Glomerular endothelial cell (primary cell): ENCODE results near the genes ELMOD3 and VAMP8.

DNA sequence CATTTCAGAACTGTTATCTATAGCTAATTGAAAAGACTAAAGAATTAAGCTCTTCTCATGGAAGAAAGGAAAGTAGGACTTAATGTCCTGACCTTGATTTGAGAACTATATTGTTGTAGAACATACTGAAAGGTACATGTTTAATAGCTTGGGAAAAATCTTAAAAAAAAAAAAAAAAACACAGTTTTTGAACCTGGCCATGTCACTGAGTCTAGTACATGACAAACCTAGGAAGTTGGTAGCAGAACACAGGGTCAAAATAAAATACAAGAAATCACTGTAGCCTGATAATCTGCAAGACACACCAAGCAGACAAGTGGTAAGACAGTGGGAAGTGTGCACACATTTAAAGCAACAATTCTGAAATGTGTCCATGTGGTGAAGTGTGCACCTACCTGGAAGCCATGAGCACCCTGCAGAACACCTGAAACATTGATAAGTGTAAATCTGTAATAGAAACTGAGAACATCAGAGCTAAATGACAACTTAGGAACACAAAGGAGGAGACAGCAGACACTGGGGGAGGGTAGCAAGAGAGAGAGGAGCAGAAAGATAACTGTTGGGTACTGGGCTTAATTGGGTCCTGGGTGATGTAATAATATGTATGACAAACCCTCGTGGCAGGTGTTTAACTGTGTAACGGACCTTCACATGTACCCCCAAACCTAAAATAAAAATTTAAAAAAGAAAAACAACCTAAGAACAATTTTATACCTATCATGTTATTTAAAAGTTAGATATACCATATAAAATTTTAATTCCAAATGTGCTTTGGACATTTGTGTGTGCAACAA, 76.7 kb downstream of the KCMF1 start:
- RAMPAGE, long total RNA = no peak

- RAMPAGE, long total RNA = start-site peak on the minus strand at chr2:85354493-85354537, 42 and 19 reads in 2 replicates
Measured at GRCh38 chr2:85354312-85355313, at the start of gene ELMOD3. Gene ELMOD3, plus strand, starts transcription at chr2:85354769.

DNA sequence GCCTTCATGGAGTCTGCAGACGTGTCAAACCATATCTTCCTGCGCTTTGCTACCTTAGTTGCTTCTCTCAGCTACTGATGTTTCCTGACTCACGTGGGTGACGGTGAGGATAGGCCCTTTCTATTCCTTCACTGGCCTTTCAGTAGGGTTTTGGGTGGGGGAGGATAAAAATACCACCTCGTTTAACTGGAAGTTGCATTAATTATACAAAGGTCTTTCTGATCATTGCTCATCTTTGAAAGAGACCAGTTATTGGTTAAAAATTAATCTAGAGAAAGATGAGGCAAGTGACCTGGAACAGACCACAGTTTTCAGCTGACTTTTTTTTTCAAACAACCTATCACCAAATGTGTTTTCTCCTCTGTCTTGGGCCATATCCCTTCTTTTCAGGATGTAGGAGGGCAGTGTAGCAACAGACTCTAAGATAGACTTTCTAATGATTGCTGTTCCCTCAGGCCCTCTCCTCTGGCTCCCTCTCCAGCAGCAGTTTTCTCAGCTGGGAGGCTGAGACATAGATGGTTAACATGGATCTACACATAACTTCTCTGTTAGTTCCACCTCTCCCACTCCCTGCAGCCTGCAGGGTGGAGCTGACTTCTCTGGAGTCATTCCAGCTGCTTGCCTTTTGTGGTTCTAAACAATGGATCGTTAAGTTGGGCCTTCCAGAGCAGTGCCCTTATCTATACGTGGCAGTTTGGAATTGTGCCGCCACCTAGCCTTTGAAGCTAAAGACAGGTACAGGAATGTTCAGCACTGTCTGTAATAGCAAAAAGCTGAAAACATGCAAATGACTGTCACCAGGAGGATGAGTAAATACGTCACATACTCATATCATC, 49.9 kb downstream of the SH2D6 start:
- RAMPAGE, long total RNA = no peak

- RAMPAGE, long total RNA = no peak
Measured at GRCh38 chr2:85538235-85538983, 559 bp upstream of the MAT2A start.

- RAMPAGE, long total RNA = start-site peak on the plus strand at chr2:85577551-85577616, 113 and 32 reads in 2 replicates
Measured at GRCh38 chr2:85577124-85577719, at the start of gene VAMP8. Gene VAMP8, plus strand, starts transcription at chr2:85577586.

- RAMPAGE, long total RNA = no peak
Measured at GRCh38 chr2:85596354-85597150, 1.0 kb downstream of the RNF181 start.

- RAMPAGE, long total RNA = no peak
Measured at GRCh38 chr2:85598773-85599390, 3.3 kb downstream of the RNF181 start.

DNA sequence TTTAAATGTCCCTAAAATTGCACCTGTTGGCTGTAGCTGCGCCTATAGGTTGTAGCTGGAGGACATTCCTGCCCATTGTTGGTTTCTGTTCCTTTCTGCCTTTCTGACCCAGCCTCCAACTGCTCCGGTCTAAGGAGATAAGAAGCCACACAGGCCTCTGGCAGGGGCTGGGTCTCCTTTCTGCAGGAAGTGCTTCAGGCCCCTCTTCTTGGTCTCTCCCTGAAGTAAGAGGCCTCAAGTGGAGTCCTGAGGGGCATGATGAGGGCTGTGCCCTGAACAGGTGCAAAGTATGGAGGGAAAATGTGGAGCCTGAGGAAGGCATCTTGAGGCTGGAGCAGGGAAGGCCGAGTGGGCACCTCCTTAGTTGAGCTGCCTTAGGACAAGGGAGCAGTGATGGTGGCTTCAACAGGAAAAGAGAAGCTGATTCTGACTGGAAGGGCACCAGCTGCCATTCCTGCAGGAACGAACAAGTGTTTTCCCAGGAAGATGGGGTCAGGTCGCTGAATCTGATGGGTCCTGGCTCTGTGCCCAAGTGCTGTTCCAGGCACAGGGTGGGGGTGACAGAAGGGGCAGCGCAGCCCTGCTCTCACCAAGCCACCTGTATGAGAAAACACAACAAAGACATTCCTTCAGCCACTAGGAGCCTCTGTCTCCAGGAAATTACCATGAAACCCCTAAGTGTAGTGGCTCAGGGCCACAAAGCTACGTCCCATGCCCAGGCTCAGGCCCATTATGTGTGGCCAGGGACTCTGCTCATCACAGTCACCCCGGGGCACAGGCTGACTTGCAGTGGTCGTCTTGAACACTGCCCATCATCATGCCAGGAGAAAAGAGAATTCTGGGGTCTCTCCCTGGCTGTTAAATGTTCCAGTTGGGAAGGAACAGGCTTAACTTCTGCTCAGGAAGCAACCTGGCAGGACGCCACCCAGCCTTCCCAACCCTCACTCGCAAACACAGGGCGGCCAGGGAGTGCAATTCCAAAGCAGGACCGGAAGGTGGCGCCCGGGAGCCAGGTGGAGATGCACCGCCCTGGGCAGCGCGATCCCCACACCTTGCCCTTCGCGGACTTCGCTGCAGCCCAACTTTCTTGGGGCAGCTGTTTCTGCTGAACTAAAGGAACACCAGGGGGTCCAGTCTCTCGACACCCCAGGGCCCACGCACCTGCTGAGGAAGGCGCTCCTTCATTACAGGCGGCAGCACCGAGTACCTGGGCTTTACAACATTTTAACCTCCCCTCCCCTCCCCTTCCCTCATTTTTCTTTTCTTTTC, 10.8 kb upstream of the SFTPB start:
- RAMPAGE, long total RNA = no peak

GRCh38 chr2:85778775-85779481, 25.1 kb downstream of the ATOH8 start:
- RAMPAGE, long total RNA = no peak

- RAMPAGE, long total RNA = no peak
Measured at GRCh38 chr2:85907781-85908430, 19.1 kb upstream of the ST3GAL5 start.

DNA sequence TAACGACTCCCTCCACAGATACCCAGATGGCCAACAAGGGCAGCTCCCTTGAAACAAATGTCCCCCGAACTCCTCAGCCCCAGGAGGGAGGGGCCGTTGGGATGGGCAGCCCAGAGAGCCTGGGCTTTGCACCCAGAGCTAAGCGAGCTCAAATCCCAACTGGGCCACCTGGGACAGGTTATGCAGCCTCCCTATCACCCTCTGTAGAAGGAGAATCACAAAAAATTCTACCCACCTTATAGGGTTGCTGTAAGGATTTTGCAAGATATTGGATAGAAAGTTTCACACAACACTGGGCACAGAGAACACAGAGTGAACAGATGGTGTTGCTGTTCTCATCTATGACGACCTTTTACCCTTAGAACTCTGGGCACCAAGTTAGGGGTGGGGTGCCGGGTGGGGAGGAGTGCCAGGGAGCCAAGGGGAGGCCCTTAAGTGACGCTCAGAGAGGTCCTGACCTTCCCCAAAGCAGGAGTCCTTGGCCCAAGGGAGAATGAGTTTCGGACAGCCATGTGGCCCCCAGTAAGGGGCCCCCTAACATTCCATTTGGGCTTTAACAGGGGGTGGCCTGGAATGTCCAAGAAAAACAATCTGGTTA, 107.9 kb downstream of the POLR1A start:
- RAMPAGE, long total RNA = no peak

- RAMPAGE, long total RNA = no peak
Measured at GRCh38 chr2:86000266-86000660, 105.4 kb downstream of the POLR1A start.

DNA sequence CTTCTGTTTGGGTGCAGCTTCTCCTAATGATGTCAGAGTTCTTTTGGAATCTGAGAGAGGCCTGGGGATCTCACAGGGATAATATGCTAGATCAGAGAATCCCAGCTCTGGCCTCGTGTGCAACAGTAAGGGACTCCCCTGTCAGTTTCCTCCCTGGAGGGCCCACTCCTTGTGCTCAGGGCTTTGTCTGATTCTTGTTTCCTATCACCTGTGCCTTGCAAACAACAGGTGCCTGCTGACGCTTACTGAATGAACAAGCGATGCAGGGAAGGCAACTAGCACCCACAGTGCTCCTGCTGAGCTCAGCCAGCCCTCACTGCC, 66.2 kb downstream of the POLR1A start:
- RAMPAGE, long total RNA = no peak

DNA sequence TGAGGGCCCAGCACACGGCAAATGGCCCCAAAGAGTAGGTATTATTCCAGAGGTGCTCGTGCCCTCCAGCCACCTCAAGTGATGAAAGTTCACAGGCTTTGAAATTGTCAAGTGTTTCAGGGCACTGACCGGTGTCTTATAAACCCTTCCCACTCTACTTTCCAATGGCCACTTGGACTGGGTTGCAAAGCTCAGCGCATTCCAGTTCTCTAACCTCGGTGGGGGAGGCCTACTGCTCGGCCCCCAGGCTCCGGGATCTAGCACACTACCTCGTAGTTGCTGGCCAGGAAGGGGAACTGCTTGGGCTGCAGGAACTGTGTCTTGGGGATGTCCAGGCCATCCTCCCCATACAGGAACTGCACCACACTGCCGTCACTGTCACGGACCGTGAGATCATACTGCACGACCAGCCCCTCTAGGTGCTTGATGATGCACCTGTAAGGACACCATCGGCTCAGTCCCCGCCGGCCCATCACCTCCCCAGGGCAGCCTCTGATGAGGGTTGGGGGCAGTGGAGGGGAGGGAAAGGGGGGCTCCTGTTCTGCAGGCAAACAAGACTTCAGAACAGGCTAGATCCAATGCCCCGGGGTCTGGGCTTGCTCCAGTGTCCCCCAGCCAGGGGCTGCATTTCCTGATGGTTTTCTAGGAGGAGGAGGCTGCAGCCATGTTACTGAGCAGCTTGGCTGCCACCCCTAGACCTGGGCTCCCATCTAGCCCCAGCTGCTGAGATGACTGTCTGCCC, 61.6 kb downstream of the POLR1A start:
- RAMPAGE, long total RNA = no peak

DNA sequence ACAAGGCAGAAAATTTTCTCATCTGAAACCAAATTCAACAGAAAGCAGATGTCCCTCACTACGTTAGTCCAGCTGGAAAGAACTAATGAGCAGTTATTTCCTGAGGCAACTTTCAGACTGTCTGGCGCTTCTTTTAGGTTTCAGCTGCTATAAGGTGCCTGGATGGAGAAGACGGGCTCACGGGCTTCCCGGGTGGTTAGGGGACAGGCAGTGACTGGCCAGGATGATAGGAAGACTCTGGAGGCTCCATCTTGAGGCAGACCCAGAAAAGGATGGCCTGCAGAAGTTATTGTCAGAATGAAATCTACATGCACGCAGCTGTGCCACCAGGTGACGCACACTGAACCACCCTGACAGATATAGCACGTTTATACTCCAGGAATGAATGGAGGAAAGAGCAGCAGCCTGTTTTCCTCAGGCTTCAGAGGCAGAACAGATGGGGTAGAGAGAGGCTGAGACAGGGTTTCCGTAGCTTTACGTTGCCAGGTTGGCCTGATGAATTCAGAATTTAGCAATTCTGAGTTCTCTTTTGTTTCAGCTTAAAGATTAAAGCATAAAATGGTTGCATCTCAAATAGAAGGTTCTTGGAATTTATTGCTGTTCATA, 50.8 kb downstream of the MRPL35 start:
- RAMPAGE, long total RNA = no peak

DNA sequence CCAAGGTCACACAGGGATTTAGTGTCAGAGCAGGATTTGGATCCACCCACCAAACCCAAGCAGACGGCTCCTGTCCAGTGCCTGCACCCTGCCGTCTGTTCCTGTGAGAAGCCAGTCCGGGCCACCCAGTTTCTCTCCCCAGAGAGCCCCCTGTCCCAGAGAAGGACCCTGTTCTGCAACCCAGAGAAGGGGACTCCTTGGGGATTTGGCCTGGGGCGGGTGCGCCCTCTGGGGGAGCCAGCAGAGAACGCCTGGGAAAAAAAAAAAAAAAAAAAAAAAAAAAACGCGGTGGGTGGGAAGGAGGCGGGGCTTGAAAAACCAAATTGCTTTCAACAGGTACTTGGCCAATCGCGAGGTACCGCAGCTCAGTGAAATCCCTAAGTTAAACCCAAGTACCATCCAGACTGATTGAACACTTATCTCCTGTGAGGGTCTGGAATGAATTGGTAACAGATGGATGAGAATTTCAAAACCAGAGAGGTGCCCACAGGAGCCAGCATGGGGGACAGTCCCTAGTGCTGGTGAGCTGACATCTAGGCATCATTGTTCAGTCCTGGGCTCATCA, 30.9 kb upstream of the REEP1 start:
- RAMPAGE, long total RNA = no peak

DNA sequence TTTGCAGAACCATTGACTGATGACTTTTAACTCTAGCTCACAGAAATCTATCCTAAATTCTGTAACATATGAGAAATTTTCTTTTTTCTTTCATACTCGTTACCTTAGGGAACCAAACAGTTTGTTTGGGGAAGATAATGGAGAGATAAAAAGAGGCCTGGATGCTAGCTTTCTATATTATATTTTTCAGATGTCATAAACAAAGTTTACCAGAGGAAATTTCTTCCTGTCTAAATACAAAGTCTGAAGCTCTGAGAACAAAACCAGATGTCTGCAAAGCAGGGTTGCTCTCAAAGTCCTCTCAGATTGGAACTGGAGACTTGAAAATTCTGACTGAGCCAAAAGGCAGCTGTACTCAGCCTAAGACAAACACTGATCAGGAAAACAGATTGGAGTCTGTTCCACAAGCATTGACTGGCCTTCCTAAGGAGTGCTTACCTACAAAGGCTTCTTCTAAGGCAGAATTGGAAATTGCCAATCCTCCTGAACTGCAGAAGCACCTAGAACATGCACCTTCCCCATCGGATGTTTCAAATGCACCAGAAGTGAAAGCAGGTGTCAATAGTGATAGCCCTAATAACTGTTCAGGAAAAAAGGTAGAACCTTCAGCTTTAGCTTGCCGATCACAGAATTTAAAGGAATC, 25.1 kb downstream of the KDM3A start:
- RAMPAGE, long total RNA = no peak

DNA sequence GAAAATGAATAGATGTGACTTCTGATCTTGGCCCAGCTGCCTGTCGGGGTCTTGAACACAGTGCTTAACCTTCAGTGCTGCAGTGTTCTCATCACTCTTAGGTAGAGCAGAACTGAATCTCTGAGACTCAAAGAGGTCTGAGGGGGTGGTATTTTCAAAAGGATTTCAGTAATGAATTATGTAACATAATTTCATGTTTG, 50.3 kb downstream of the KDM3A start:
- RAMPAGE, long total RNA = no peak

DNA sequence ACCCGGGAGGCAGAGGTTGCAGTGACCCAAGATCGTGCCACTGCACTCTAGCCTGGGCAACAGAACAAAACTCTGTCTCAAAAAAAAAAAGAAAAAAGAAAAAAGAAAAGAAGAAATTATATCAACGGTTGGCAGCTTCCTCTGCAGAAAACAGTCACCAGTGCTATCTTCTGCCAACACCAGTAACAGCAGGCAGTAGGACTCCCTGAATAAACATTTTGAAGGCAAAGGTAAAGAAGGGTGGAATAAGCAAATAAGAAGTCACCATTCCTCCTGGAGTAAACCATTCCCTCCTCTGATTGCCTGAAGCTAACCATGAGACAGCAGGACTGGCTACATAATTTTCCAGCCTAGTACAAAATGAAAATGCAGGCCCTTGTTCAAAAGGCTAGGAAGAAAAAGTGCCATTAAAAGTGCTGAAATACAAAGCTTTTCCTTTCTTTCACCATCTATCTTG, 9.0 kb upstream of the RNF103 start:
- RAMPAGE, long total RNA = no peak

DNA sequence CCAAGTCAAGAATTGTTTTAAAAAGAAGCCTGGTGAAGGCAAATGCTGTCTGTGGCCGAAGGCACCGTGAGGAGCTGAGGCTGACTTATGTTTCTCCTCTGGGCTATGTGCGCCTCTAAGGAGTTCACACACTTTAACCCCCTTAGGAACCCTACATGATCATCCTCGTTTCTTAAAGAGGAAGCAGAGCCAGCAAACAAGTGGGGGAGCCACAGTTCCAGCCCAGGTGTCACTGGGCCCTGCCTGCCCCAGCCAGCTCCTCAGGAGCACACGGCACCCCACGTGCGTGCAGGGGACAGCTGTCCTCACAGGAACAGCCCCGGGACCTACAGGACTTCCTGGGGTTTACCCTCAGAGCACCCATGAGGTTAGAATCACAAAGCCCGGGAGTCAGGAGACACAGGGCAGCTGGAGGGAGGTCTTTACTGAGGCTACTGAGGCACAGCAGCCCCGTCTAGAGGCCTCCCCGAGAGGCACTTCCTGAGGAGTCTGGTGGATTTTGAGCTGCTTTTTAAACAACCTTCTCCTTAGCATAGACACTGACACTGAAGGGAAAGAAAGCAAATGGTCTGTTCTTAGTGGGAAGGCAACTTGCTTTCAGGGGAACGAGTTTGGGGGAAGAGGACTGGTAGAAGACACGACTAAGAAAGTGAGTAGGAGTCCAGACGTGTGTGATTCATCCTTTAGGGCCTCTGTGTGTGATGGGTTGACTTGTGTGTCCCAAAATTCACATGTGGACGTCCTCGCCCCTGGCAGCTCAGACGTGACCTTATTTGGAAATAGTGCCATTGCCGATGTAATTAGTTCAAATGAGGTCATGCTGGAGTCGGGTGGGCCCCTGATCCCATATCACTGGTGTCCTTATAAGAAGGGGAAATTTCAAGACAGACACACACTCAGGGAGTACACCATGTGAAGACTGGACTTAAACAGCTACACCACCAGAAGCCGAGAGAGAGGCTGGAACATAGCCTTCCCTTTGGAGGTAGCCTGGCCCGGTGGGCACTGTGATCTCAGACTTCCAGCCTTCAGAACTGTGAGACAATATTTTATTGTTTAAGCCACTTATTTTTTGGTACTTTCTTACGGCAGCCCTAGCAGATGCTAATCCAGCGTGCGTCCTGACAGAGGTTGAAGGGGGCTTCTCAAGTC, 278.5 kb upstream of the PLGLB2 start:
- RAMPAGE, long total RNA = no peak